Mesenchymal stem cell of the bone marrow (primary cell): ENCODE measurements around the genes PITX1, SMIM32 and SPOCK1.

DNA sequence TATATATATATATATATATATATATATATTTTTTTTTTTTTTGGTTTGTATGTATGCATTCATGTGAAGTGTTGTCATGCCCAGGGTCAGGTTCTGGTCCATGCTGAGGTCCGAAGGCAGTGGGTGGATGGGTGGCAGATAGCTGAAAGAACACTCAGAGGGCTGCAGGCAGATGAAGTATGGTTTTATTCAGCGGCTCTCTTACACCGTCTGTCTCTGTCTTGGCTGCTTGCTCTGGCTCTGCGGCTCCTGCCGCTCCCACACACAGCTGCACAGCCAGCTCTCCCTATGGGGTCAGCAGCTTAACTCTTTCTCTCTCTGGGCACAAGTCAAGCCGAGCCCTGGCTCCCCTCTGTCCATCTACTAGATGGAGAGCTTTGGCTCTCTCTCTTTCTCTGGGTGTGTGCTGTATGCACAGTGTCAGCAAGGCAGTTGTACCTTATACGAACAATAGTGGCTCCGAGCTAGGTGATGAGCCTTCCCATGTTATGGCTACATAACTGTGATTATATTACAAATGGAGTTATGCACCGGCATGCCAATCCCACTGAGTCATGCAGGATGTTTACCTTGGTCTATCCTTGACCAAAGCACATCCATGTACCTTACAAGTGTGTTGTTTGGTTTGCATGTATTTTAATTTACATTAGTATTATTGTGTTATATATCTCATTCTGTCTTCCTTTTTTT is 19.2 kb upstream of the PPP2CA start:
- CAGE, long polyA plus RNA: no peak

DNA sequence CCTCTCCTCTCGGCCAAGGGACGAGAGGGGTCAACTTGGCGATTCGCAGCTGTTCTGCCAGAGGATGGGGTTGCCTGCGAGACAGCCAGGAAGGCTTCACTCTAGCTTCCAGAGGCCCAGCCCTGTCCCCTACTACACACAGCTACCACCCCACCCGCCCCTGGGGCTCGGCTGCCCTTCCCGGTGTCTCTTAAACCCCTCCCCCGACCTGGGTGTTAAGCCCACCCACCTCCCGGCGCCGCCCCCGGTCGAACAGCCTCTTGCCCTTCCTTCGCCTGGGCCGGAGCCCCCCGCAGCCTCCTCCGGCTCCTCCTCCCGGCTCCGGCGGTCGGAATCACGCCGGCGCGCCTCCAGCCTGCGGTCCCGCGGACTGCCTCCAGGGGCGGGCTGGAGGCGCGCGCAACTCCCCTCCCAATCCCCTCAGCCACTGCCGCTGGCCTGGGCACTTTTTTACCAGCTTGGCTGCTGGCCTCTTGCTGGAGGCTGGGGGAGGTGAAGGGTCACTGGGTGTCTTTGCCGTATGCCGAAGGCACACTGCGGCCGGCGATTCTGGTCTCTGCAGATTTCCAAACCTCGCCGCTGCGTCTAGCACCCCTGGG is 2.0 kb downstream of the JADE2 start:
- CAGE, long polyA plus RNA: no peak

GRCh38 chr5:134738928-134739854 is 843 bp downstream of the CAMLG start:
- CAGE, long polyA plus RNA: no peak

- CAGE, long polyA plus RNA: no peak
These were observed 22.3 kb downstream of the DDX46 start for GRCh38 chr5:134780717-134781405.

- CAGE, long polyA plus RNA: no peak
These were observed 715 bp upstream of the TXNDC15 start for GRCh38 chr5:134873415-134873896.

DNA sequence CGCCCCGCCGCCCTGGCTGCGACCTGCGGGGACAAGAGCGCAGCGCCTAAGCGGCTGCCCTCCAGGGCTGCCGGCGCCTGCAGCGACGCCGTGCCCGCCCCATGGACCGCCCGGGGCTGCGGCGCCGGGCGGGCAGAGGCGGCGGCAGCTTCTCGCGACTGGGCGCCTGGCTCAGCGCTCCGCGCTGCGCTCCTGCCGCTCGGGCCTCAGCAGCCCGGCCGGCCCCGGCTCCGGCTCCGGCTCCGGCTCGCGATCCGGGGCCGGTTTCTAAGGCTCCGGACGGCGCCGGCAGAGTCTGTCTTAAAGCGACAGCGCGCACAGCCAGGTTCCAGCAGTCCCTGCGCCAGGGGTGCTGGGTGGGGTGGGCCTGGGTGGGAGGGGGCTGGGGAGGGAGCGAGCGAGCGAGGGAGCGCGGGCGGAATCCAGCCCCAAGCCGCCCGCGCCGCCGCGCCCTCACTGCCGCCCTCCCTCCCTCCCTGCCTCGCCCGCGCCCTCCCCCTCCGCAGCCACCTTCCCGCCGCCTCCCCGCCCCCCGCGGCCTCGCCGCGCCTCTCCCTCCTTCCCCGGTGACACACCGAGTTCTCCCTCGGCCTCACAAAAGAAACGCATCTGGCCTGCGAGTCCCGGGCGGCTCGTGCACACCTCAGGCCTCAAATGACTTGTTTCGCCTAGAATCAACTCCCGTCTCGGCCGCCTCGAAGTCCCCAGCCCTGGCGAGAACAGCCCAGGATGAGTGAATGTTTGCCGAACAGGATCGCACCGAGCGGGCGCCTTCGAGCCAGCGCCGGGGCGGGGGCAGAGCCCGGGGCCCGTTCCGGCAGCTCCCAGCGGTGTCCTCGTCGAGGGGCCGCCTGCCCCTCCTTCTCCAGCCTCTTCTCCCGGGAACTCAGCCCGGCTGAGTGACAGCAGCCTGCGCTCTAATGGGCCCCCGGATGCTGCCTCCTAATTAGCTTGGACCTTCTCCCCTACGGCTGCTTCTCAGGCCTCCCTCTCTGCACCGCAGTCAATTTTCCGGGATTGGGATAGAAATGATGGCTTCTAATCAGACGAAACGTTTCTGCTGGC is at the start of gene PITX1:
PITX1 (minus strand) TSS at position 302 of the 1,065 bp plus-strand sequence.
- CAGE, long polyA plus RNA: no peak

DNA sequence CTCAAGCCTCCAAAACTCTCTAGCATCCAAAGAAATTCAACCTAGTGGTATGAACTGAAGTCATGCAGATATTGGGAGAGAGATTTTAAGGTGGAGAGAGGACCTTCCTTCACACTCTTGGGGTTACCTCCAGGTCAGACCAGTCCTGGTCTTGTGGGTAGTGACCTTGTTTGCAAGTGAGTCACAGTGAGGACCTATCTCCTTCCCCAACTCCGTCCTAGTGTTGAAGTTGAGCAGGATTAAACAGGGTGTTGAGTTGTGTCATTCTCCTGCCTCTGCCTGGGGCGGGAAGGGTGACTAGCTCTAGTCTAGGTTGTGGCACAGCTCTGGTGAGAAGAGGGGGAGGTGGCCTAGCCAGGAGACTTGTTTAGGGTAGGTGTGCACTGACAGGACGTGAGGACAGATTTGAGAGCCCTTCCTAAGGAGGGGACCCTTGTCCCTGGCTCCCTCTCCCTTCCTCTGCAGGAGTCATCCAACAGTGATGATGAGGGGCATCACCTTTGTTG is 119.6 kb upstream of the PITX1 start:
- CAGE, long polyA plus RNA: no peak

DNA sequence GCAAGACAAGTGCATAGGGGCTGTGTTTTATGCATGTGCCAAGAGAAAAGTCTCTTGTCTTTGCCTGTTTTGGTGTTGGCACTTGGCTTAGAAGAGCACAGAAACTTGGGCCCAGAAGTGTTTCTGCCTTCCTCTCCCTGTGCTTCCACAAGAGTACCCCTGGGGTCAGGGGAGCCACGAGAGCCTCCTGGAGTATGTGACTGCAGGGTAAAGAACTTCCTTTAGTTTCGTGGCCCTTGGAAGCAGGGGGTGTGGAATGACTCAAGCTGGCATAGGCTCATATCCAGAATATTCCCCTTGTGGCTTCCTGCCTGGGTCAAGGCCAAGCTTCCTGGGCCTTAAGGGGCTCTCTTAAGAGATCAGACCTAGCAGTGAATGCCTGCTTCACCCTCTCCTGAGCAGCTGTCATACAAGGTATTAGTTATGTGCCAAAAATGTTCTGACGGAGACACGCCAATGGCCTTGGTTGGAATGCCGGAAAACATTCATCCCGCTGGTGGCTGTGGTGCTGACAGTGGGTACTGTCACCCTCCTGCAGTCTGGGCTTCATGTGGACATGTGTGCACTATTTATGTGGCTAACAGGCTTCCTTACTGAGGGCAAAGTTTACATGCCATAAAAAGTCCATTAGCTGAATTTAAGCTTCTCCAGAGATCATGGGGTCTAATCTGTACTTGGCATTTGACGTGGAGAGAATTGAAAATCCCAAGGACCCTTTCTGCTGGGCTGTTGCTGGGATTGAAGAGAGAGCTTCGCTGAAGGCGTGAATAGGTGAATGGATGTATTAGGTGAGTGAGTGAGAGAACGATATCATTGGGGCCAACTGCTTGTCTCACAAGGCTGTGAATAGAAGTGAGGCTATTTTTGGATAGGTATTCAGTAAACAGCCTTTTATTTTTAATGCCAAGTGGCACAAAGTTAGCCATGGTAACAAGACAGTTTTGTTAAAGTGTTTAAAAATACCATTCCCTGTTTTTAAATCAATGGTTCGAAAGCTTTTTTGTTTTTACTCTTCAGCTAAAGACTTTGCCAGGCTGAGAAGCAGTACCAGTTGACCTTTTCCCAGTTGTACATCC is 156.8 kb downstream of the MACROH2A1 start:
- CAGE, long polyA plus RNA: no peak

DNA sequence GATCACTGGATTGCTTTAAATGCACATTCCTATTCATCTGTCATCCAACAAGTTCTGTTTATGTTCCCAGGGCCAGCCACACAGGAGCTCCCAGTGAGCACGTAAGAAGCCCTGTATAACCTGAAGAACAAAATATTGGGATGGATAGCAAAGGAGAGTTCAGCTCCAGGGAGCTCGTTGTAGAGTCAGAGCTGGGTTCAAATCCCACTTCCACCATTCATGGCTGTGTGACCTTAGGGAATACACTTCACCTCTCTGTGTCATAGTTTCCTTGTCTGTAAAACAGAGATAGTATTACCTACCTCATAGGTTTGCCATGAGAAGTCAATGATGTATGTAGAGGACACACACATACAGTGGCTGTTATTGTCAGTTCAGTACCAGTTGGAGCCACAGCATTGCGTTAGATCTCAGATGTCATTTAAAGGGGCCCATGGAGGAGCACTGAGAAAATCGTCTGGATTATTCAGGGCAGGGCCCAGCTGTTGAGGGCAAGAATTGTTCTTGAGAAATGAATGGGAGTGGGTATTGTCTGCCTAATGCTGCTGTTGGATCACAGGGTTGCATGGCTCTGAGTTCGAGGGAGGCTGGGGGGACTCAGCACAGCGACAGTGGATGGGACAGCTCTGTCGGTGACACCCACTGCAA is 67.3 kb downstream of the MACROH2A1 start:
- CAGE, long polyA plus RNA: no peak

DNA sequence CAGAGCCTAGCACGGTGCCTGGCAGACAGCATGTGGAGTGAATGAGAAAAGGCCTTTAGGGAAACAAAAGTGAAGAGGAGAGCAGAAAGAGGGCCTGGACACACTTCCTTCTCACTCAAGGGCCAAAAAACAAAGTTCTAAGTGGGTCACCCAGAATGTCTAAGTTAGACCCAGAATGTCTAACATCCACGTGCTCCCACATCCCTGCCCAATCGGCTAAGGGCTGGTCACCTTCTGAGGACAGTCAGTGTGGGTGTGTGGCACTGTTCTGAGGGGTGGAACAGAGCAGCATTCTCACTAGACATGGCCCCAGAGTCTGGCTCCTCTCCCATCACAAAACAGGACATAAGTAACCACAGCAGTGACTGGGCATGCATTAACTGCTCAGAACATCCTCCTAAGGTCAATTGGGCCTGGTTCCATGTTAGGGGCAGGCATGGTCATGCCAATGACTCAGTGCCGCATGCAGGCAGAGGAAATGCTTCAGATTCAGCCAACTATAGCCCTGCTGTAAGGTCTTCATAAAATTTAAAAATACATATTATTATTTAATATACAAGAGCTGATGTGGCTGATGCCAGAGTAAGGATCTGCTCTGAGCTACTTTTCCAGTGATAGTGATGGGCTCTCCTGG is 13.0 kb downstream of the MACROH2A1 start:
- CAGE, long polyA plus RNA: no peak

DNA sequence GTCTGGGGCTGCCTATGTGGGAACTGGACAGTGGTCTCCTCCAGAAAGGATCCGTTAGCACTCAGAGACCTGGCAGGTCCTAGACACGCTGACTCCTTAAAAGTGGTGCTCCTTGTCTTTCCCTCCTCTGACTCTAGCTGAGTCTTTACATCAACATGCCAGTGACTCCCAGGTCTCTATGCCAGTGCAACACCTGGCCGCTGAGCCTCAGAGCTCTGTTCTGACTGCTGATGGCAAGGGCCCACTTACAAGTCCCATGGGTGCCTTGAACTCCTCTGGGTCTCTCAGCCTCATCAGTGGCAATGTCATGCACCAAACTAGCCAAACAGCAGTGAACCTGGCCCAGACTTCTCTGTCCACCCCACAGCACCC is 7.7 kb downstream of the MACROH2A1 start:
- CAGE, long polyA plus RNA: no peak

DNA sequence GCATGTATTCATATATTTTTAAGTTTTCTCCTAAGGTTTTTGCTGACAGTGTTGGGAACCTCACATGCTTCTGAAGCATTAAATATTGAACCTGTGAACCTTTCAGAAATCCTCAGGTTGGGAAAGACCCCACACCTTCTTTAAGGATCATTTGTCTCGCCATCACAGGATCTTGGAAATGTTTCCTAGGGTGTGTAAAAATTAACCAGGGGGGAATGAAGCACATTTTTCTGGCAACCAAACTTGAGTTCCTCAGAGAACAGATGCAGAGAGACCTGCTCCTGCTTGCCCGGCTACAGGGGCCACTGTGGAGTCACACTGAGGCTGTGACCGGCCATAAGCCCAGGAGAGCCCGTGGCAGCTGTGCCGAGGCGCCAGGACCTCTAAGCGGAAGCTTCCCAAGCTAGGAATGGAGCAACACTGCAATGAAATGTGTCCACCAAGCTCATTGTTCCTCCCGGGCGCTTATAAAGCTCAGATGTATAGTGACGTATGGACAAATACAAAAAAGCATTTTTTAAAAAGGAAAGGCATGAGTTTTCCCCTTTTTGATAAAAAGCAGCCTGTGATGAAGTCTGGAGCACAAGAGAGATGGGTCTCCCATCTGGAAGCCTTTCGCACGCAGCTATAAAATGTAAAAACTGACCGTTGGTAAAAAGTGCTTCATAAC is 7.6 kb downstream of the CXCL14 start:
- CAGE, long polyA plus RNA: no peak

GRCh38 chr5:135999300-136000030 is 29.3 kb upstream of the TGFBI start:
- CAGE, long polyA plus RNA: no peak

DNA sequence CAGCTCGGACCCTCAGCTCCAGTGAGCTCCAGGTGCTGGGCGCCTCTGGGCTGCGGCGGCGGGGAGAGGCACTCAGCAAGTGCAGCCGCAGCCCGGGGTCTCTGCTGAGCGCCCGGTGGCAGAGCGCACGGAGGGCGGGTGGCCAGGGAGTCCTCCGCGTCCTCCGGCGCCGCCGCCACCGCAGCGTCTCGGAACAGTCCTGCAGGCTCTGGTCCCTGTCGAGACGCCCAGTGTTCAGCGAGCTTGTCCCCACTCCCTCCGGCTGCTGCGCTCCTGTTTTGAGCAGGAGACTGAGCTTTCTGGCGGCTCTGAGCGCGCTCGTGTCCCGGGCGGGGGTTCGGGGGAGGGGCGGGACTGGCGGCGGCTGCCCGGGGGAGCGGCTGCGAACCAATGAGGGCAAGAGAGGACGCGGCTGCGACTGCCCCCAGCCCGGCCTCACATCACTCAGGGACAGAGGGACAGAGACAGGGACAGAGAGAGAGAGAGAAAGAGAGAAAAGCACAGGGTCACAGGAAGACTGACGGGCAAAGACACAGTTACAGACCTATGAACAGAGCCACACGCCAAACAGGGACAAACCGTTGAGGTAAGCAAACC is at the start of gene SMIM32:
SMIM32 (minus strand) TSS at position 304 of the 597 bp plus-strand sequence.
- CAGE, long polyA plus RNA: no peak

DNA sequence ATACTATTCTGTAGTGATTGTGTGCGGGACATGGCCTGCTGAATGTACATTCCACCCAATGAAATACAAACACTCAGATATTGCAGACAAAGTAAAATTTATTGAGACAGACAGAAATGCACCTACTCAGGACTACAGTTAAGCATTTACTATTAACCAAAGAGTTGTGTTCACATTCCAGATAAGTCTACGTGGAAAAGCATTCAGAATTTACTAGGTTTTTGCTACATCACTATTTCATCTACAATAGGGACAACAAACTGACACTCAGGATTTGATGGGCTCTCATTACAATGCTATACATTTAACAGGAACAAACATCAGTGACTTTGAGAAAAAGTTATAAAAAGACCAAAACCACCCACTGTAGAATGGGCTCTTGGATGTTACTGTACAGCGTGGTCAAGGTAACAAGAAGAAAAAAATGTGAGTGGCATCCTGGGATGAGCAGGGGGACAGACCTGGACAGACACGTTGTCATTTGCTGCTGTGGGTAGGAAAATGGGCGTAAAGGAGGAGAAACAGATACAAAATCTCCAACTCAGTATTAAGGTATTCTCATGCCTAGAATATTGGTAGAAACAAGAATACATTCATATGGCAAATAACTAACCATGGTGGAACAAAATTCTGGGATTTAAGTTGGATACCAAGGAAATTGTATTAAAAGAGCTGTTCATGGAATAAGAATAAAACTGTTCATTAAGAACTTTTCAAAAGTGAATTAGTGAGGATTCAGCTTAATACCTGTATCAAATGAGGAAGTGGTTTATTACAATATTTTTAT is 523.7 kb downstream of the SPOCK1 start:
- CAGE, long polyA plus RNA: no peak

DNA sequence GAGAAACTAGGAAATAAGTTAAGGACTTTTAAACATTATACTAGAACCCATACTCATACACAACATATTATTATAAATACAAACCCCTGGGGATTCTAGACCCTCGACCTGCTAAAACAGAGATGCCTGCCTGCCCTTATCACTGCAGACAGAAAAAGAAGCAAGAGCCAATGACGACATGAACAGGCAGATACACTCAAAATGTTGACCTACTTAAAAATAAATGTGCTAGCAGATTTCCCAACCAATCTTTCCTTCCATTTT is 426.9 kb downstream of the SPOCK1 start:
- CAGE, long polyA plus RNA: no peak

GRCh38 chr5:137498984-137499417 is at the start of gene SPOCK1:
TSS of gene SPOCK1 (minus strand) at chr5:137499326.
- CAGE, long polyA plus RNA: no peak

DNA sequence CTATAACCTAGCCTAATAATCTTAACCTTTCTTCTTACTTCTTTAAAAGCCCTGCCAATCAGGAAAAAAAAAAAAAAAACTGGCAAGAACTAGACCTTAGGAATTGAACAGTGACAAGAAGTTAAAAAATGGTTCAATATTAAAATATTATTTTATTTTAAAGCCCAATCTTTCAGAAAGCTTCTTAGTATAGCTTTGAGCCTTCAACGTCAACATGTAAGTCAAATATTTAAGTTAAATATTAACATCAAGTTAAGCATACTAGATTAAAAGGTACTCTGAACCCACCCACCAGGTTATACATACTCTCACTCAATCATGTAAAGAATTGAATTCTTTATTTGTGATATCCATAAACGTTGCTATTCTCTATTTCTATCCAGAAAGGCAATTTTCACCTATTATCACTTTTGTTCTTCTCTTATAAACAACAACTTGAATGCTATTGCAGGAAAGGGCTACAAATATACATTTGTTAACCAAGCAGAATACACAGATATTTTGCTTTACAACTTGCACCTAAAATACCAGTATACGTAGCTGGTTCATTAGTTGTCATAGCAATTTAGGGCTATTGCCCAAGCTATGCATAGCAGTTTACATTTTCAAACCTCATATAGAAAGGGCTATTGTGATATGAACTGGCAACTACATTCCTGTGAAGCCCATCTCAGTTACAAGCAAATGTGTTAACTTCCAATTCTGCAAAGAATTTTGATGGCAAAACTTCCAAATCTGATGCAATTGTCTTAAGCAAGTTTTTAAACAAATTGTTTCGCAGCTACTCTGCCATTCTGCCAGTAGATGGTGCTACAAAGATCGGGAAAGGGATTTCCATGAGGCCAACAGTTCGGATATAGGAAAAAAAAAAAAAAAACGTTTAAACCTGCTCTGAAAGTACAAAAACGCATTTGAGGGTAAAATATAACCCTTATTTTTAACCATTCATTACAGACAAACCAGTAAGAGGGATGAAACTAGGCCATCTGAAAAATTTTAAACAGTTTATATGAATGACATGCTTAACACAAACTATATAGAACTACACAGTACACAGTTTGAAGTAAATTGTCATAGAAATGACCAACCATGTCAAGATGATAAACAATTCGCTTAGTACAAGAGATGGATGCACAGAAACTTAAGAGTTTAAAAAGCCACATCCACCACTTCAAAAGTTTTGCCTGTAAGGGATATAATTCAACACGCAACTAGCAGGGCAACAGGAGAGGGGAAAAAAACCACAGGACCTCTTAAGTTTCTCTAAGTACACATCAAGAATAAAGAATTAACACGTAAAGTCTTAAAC is 2.5 kb downstream of the HNRNPA0 start:
- CAGE, long polyA plus RNA: no peak

DNA sequence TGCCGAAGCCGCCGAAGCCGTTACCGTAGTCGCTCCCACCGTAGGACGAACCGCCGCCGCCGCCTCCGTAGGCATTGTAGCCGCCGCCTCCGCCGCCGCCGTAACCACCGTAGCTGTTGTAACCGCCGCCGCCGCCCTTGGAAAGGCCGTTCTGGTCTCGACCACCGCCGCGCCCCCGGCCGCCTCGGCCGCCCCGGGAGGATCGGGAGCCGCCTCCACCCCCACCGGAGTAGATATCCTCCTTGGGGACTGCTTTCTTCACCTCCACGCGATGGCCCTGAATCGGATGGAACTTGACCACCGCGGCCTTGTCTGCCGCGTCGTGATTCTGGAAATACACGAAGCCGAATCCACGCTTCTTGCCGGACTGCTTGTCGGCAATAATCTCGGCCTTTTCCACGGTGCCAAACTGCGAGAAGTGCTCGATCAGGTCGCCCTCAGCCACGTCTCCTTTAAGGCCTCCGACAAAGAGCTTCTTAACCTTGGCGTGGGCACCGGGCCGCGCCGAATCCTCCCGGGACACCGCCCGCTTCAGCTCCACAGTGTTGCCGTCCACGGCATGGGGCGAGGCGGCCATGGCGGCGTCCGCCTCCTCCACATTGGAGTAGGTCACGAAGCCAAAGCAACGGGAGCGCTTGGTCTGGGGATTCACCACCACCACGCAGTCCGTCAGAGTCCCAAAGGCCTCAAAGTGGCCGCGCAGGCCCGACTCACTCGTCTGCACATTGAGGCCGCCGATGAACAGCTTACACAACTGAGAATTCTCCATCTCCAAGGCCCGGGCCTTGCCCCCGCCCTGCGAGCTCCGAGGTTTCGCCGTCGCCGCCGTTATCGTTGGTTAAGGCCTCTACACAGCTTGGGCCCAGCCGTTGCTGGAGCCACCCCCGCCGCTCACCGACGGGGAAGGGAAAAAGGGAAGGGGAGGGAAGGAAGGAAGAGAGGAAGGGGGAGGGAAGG is 587 bp downstream of the HNRNPA0 start:
- CAGE, long polyA plus RNA: no peak

- CAGE, long polyA plus RNA: no peak
These were observed 46.8 kb upstream of the HNRNPA0 start for GRCh38 chr5:137800930-137801397.